GM19239 (cell line): ENCODE data around the gene MEF2A.

DNA sequence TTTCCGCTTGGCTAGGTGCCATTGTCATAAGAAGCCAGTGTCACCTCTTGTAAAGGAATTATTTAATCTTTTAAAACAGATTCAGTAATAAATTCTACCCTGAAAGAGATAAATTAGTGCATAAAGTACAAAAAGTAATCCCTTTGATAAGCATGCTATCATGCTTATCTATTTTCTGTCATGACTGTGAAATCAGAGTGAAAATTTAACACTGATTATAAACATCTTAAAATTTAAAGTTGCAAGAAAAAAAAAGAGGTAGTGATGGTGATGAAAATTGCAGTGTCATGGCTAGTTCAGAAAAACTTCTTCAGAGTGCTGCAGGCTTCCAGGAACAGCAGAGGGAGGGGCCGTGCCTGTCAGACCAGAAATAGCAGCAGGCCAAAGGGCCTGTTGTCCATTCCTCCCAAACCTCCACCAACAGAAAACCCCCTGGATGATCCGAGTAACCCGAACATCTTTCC is 115.9 kb downstream of the ARRDC4 start:
- RRBS, result no CpG with 5 or more reads among the region's 4 CpGs

DNA sequence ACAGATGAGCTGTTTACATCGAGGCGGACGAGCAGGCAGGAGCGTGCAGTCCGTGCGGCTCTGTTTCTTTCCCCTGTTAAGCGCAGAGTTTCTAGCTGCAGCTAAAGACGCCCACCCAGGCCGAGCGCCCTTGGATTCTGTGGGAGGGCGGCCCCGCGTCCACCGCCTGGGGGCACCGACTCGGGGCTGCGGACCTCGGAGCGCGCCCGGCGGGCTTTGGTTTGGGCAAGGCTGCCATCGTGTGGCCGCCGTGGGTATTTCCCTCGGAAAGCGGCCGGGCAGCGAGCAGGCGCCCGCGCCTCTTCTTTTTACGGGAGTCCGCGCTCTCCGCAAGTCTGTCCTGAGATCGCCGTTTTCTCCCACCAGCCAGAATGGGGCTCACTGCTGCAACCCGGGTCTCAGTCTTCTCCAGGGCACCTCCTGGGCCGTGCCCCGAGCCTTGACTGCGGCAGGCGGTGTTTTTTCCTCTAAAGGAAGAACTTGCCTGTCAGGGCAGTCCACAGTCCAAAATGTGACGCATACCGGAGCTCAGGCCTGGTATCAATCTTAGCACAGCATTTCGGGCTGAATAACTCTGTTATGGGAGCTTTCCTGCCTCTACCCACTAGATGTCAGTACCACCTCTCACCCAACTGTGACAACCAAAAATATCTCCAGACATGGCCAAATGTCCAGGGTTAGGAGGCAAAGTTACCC is 219.9 kb upstream of the IGF1R start:
- RRBS, result under 1% methylated on average over 8 of the region's 46 CpGs

GRCh38 chr15:98647842-98647993 is 621 bp upstream of the IGF1R start:
- RRBS, result 3% methylated on average over 8 of the region's 15 CpGs

DNA sequence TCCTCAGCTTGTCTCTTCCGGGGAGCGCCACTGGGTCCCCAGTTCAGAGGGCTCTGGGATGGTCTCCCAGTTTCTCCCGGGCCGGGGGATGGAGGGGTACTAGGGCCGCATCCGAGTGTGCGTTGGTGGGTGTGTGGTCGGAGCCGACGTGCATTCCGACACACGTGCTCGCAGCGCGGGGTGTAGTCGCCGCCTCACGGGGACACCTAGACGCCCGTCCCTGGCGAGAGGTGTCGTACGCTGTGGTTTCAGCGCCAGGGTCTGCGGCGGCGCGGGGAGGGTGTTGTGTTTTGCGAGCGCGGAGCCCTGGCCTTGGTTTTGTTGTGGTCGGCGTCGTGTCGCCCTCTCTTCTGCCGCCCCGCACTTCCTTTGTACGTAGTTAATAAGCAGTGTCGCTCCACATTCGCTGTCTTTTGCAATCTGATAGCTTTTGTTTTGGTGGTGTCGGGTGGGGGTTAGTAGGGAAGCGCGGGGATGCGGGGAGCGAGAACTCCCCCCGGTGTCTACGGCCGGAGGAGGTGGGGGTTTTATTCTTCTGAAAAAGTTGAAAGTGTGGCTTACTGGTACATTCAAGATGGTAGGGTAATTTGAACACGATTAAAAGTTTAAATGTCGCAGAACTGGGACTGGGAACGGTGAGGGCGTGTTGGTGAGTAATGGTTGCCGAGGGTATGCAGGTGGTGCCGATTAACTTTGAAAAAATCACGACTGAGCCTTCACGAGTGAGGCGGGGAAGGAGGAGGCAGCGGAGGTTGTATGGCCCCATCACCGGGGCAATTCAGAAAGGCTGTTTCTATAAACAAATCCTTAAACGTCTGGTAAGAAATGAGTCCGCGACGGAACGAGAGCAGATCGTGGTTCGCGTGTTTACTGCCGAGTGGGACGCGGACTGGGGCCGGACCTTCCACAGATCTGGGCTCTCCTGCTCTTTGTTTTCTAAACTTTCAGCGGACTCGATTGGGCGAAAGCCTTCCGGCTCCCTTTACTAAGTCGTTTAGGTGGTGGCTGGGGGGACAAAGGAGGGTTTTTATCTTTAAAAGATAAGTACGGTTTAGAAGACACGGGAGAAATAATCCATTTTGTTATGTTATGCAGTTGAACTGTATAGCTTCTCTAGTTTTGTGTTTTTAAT is 2.5 kb downstream of the IGF1R start:
- RRBS, result 7% methylated on average over 8 of the region's 78 CpGs

GRCh38 chr15:98698494-98699270 is 50.3 kb downstream of the IGF1R start:
- RRBS, result no CpG with 5 or more reads among the region's 5 CpGs

GRCh38 chr15:98762955-98763764 is 114.8 kb downstream of the IGF1R start:
- RRBS, result no CpG with 5 or more reads among the region's 8 CpGs

DNA sequence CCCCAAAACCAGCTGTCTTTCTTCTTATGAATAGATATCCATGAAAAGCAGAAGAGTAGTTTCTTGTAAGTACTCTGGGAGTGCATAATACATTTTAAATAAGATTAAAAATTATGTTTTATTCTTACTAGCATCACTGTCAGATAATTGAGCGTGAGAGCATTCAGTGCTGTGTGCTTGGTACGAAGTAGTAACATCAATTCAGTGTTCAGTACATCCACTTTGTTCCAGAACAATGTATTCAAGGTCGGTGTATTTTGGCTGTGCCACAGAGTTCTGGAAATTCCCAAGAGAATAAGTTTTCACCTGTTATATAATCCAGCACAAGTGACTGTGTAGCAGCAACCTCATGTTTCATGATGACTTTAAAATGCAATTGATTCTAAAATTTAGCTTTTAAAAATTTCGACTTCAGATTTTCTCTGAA is 130.6 kb downstream of the IGF1R start:
- RRBS, result no CpG with 5 or more reads among the region's 4 CpGs

- RRBS, result no CpG with 5 or more reads among the region's 8 CpGs
Measured at GRCh38 chr15:98900289-98900984, 107.2 kb downstream of the PGPEP1L start.

DNA sequence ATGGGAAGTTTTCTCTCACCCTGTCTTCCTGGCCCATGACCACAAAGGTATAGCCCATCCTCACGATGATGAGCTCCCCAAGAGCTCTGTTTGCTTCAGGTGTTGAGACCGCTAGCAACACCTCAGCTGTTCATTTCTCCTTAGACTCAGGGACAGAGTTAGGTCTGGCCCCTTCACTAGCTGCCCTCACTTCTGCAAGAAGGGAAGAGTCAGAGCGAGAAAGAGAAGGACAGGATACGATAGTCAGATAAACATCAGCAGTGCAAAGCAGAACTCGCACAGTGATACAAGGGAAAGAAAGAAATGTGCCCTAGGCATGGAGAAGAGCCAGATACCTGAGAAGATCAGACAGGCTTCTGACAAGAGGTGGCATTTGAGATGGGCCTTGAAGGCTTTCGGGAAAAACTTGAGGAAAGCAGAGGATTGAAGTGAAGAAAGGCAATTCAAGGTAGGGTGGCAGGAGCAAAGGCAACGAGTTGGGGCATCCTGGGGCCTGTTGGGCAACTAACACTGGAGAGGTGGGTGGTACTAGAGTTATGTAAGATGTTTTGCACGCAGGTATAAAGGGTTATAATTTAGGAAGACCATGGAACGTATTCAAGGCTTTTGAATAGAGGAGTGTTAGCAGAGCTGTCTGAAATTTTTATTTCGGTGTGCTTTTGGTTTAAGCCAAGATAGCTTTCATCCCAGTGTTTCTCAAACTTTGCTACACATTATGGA is 106.0 kb downstream of the PGPEP1L start:
- RRBS, result no CpG with 5 or more reads among the region's 10 CpGs

GRCh38 chr15:98953981-98954902 is 53.4 kb downstream of the PGPEP1L start:
- RRBS, result no CpG with 5 or more reads among the region's 21 CpGs

DNA sequence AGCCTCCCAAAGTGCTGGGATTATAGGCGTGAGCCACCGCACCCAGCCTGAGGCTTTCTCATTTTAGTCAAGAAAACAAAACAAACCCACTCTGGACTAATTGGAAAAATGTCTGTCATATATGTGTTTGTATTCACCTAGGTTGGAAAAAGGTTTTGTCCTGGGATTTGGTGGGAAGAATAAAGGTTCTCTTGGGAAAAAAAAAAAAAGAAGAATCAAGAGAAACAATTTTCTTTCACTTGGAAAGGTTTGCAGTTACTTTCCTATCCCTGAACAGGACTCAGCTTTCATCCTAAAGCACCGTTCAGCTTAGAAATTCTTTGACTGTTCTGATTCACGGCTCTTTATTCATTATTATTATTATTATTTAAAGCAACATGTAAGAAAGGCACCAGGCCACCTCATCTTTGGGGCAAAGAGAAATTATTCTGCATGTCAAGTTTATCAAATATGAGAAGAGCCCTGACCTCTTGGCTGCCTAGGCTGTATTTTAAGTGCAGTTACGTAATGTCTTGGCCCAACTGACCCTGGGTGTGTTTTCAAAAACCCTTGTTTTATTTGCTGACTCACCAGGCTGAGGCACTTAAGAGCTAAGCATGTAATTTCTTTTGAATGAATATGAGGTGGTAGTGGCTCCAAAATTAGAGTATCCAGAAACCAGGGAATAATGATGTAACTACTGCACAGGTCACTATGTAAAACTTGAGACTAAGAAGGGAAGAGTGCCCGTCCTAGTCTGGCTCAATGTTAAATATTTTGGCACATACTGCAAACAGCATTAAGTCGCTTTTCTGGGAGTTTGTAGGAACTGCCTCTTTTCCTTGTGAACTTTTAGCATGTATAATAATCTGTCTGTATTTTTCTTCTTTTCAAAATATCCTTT is 24.4 kb downstream of the PGPEP1L start:
- RRBS, result no CpG with 5 or more reads among the region's 7 CpGs

DNA sequence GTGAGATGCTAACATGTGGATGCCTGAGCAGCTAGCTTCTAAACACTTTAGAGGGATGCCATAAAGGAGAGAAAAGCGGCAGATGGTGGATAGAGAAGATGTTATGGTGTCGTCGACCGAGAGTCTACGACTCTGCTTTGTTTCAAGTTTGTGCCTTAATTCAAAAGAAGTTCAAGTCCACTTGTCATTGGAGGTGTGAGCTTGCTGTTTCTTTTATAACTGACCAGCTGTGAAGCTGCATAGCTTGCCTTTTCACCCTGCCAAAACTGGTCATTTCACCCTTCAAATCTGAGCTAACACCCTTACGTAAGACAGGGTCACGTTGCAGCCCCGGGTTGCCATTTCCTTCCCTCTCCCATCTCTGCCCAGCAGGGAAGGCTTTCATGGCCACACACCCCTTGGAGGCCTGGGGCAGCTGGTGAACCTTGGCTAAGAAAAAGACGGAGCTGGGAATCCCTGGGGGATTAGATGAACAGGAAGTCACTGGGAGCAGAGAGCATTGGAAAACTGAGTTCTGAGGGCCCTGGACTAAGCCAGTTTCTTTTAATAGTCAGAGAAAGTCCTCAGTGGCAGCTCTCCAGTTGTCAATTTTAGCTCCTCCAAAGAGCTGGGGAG is 67.9 kb downstream of the TTC23 start:
- RRBS, result no CpG with 5 or more reads among the region's 9 CpGs

GRCh38 chr15:99307595-99308239 is 56.4 kb downstream of the LRRC28 start:
- RRBS, result no CpG with 5 or more reads among the region's 8 CpGs

- RRBS, result 2% methylated on average over 72 of the region's 129 CpGs
Measured at GRCh38 chr15:99565157-99566258, at the start of gene MEF2A. Gene MEF2A, plus strand, starts transcription at chr15:99565984.

GRCh38 chr15:99610269-99610646 is 44.5 kb downstream of the MEF2A start:
- RRBS, result no CpG with 5 or more reads among the region's 4 CpGs

DNA sequence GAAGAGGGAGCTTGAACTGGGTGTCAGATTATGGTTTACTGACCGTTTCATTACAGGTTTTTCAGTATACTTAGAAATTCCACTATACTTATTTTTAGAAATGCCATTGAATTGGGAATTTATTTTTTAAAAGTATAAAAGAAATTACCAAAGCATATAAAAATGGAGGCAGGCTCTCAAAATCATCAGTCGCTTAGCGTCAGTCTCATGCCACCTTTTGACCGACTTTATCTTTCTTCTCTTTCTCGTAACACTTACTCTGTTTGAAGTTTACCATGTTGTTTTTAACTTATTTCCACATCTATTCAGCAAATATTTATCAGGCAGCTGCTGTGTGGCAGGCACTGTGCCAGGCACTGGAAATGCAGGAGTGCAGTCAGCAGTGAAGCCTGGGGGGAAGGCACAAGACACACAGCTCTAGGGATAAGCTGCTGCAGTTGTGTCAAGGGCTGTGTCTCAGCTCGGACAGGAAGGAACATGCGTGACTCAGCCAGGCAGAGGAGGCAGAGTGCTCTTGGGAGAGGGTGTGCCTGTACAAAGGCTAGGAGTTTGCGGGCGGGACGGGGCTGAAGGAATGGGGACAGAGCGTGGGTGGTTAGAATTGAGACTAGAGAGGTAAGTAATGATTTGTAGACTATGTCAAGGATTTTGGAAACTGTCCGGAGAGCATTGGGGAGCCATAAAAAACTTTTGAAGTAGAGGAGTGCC is 24.8 kb downstream of the LYSMD4 start:
- RRBS, result no CpG with 5 or more reads among the region's 12 CpGs

DNA sequence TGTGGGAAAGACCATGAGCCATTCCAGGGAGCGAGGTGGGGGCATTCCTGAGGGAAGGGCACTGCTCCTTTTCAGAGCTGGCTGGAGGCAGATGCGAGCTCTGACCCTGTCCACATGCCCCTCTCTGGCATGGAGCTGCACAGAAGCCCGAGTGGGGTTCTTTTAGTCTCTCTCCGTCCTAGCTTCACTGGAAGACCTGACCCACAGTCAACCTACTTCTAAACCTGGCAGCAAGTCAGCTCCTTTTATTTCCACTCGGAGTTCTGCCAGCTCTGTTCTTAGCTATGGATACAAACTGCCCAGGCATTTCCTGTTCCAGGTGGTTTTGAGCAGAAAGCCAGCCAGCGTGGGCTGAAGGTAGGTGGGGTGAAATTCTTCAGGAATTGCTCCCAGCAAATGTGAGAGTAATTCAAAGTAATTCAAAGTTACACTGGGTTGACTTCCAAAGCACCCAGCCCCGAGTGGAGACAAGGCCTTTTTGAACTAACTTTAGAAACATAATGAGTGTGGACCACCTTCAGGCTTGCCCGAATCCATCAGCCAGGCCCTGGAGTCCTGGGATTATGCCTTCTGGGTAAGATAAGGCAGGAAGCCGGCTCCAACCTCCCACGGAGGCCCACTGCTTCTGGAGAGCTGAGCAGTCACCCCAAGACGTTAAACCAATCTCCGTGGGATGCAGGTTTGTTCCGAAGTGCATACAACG is 281.2 kb downstream of the ADAMTS17 start:
- RRBS, result no CpG with 5 or more reads among the region's 14 CpGs

DNA sequence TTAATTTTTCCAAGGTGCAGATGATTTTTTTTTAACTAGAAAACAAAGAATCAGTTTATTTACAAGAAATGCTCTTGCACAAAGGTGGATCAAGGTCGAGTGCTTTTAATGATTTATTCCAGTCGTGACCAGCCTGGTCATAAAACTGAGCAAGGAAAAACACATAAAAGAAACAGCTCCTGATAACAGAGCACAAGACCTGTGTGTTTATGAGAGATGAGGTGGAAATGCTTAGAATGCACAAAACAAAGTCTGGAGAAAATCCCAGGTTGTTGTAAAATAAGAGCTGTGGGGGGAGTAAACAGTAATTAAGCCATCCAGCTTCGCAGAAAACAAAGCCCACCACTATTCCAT is 139.5 kb downstream of the ADAMTS17 start:
- RRBS, result no CpG with 5 or more reads among the region's 3 CpGs

DNA sequence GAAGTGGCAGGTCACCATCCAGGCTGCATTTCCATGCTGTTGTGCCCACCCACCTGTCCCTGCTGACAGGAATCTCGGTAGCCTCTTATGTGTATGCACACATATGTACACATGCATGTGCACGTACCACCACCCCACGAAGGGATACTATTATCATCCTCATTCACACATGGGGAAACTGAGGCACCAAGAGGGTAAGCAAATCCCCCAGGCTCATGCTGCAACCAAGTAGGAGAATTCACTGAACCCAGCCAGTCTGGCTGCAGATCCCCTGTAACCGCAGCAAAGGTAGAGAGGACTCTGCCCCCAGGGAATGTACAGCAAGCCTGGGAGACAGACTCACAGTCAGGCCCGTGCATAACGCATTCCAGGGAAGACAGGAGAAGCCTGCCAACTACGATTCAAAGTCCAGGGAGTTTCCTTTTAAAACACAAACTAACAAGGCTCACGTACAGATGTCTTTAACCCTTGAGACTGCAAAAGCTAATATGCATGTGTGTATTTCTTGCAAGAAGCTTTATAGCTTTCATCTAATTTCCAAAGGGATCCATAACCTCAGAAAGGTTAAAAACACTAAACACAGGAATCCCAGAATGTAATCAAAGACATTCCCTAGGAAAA is 129.7 kb downstream of the ADAMTS17 start:
- RRBS, result no CpG with 5 or more reads among the region's 8 CpGs

DNA sequence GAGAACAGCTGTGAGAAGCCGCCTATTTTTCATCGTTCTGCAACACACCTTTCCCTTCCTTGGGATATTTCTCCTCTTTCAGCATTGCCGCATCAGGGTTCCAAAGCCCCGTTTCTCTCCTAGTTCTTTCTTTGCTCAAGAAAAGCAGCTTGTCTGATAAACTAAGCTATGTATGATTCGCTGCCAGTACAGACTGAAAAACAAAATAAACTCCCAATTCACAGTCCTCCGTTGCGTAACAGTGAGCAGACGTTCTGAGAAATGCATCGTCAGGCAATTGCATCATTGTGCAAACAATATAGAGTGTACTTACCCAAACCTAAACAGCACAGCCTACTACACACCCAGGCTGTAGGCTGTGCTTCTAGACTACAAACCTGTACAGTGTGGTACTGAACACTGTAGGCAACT is 8.8 kb upstream of the ADAMTS17 start:
- RRBS, result no CpG with 5 or more reads among the region's 9 CpGs